ENCODE data around the gene HOXC11.

DNA sequence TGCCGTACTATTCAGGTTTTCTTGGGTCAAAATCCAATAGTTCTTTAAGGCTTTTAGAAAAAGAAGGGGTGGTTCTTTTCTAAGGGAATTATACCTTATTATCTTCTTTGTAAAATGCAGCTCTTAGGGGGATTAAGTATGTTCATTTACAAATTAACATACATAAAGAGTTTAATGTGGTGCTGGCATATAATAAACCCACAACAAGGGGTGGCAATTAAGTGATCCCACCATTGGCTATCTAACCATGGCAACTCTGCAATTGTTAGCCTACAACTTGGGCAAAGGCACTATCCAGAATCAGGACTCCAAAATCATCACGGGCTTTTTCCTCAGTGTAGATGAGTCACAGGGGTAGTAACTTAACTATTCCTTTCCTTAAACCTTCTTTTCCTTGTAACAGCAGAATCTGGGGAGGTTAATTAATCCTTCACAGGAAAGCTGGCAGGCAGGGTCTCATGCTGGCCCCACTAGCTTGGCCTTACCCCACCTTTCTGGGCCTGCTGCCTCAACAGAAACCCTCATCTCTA lies 980 bp downstream of the ATP5MC2 start:
- RRBS: no CpG with 5 or more reads among the region's 2 CpGs

GRCh38 chr12:53868376-53868888 lies 70.2 kb upstream of the HOXC13 start:
- RRBS: no CpG with 5 or more reads among the region's 5 CpGs

GRCh38 chr12:53972773-53974139 lies at the start of gene HOXC11:
Gene HOXC11, plus strand, starts transcription at chr12:53973126.
- RRBS: 4% methylated on average over 34 of the region's 95 CpGs

DNA sequence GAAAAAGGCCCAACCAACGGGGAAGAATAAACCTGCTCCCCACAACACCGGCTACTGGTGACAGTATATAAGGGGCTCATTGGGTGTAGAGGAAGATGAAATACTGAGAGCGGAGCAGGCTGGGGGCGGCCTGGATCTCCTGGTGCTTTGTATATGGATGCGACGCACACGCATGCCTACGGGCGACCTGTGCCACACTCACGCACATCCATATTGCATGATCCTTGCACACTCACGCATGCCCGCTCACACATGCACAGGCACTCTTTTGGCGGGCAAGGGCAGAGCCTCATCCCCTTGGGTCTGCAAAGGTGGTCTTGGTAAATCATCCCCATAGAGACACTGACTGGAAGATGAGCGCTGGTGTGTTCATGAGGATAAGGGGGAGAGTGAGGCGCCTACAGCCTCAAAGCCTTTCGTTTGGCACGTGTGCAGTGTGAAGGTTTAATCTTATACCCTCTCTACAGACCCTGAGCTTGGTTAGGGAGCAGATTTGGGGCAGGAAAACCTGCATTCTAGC lies 2.2 kb downstream of the HOXC10 start:
- RRBS: no CpG with 5 or more reads among the region's 17 CpGs

- RRBS: no CpG with 5 or more reads among the region's 14 CpGs
Measured at GRCh38 chr12:53998775-53999358, 1.1 kb upstream of the HOXC9 start.

DNA sequence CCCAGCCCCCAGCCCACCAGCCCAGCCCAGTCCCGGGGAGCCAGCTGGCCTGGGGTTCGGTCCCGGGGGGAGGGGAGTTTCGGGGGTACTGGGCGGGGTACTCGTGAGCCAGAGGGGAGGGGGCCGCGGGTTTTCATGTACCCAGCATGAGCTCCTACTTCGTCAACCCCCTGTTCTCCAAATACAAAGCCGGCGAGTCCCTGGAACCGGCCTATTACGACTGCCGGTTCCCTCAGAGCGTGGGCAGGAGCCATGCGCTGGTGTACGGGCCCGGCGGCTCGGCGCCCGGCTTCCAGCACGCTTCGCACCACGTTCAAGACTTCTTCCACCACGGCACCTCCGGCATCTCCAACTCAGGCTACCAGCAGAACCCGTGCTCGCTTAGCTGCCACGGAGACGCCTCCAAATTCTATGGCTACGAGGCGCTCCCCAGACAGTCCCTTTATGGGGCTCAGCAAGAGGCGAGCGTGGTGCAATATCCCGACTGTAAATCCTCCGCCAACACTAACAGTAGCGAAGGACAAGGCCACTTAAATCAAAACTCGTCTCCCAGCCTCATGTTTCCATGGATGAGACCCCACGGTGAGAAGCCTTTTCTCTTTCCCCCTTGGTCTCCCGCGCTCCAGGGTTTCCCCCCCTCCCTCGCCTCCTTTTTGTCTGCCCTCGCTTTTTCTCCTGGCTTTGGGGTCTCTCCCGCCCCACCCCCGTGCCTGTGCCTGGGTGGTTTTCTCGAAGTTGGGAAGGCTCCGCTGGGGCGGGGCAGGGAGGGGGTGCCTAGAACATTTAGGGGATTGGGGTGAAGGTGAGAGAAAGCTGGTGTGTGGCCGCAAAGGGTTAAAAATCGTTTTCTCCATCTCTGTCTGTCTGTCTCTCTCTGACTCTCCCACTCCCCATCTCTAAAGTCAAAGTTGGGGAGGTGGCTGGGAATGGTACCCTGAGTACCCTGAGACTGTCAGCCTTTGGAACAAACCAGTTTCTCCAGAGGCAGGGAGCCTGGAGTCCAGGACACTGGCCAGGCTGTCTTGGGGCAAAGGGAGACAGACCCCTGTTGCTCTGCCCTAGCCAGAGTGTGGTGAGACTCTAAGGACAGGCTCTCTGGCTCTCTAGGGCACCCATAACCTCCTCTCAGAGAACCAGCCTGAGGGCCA lies 728 bp downstream of the HOXC8 start:
- RRBS: 3% methylated on average over 12 of the region's 51 CpGs

GRCh38 chr12:54010887-54012004 lies 2.5 kb downstream of the HOXC8 start:
- RRBS: no CpG with 5 or more reads among the region's 20 CpGs

GRCh38 chr12:54016431-54017588 lies 8.0 kb downstream of the HOXC8 start:
- RRBS: 7% methylated on average over 4 of the region's 42 CpGs

- RRBS: no CpG with 5 or more reads among the region's 17 CpGs
Measured at GRCh38 chr12:54037359-54038593, 4.9 kb downstream of the HOXC5 start.

GRCh38 chr12:54147463-54148084 lies 41.2 kb downstream of the SMUG1 start:
- RRBS: no CpG with 5 or more reads among the region's 9 CpGs

GRCh38 chr12:54175546-54175807 lies 13.3 kb downstream of the SMUG1 start:
- RRBS: no CpG with 5 or more reads among the region's 4 CpGs

DNA sequence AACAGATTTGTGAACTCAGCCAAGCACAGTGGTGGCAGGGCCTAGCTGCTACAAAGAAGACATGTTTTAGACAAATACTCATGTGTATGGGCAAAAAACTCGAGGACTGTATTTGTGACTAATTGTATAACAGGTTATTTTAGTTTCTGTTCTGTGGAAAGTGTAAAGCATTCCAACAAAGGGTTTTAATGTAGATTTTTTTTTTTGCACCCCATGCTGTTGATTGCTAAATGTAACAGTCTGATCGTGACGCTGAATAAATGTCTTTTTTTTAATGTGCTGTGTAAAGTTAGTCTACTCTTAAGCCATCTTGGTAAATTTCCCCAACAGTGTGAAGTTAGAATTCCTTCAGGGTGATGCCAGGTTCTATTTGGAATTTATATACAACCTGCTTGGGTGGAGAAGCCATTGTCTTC lies 4.1 kb downstream of the HNRNPA1 start:
- RRBS: no CpG with 5 or more reads among the region's 3 CpGs

DNA sequence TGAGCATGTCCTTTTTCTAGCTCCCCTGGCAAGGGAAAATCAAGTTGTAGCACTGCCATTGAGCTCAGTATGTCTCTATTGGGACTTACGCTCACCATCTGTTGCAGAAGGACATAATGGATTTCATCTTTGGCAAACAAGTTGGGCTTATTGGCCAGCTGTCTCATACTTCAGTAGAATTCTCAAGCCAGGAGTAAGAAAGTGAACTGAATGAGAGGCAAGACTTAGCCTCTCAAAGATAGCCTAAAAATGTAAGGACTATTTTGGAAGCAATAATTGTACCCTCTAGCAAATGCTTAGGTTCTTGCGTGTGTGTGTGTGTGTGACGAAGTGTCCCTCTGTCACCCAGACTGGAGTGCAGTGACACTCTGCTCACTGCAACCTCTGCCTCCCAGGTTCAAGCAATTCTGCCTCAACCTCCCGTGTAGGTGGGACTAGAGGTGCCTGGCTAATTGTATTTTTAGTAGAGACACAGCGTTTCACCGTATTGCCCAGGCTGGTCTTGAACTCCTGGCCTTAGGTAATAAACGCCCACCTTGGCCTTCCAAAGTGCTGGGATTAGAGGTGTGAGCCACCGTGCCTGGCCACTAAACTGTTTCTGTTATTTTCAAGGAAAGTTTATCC lies 6.9 kb downstream of the HNRNPA1 start:
- RRBS: no CpG with 5 or more reads among the region's 8 CpGs

GRCh38 chr12:54351752-54352670 lies 12.3 kb downstream of the GPR84 start:
- RRBS: no CpG with 5 or more reads among the region's 25 CpGs

- RRBS: no CpG with 5 or more reads among the region's 5 CpGs
Measured at GRCh38 chr12:54372280-54372755, 8.0 kb upstream of the GPR84 start.

GRCh38 chr12:54374165-54374987 lies 10.1 kb upstream of the GPR84 start:
- RRBS: no CpG with 5 or more reads among the region's 2 CpGs

DNA sequence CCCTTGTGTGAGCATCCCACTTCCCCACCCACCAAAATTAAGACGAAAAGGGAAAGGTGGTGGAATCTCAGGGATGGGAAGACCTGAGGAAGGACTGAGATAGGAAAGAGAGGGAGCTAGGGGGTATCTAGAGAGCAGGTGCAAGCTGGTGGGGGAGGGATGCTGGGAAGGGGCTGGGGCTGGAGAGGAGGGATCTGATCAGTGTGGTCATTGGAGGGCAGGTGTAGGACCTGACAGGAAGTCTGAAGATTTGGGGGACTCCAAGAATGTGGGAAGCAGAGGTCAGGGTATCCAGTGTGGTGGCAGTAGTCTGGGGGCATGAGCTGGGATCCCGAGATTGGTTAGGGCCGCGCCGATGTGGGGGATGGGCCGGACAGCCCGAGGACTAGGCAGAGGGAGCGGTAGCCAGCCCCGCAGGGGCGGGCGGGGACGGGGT lies 5.9 kb downstream of the ZNF385A start:
- RRBS: no CpG with 5 or more reads among the region's 12 CpGs

DNA sequence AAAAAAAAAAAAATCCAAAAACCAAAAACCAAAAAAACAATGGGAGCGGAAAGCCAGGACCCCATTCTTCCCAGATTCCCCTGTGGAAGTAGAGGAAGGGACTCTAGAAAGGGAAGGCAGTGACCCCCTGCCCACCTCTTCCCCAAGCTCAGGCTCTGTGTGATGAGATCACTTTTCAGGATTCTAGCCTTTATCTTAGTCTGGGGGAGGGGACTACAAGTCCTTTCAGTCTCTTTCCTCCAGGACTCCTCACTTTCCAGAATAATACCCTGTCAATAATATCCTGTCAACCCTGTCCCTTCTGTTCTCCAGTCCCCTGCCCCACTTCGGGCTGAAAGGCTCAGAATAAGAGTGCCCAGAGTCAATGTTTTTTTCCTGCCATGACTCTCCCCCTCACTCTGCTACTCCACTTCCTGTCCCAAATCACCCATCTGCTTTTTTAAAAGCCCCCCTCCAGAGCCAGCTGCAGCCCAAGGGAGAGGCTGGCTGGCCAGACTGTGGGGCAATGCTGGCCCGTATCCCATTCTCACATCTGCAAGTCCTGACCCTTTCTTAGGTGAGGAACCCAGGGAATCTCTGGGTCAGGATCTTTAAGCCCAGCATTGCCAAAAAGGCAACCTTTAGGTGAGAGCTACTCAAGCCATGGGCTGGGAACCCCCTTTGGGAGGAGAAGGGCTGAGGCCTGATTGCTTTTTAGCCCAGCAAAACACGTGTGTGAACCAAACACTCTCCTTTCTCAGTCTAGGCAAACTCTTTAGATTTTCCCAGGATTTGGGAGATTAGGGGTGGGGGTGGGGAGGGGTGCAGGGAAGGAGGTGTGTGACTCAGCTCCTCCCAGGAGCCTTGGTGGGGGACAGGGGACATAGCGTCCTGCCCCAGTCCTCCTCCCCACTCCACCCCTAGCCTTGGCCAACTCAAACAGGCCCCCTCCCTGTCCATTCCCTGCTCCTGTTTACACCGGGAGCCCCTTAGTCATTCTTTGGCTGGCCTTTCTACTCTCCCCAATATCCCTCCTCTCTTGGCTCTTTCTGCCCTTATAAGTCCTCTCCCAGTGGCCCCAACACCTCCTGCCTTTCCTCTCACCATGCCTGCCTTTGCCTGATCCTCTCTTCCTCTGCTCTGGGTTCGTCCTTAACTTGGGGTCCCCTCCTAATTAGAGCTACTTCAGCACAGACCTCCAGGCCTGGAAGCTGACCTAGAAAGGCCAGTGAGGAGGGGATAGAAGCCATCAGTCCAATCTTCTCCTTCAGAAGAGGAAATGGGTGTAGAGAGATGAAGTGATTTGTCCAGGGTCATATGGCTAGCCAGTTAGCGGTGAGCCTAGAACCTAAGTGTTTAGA lies 1.9 kb upstream of the ITGA5 start:
- RRBS: no CpG with 5 or more reads among the region's 8 CpGs

- RRBS: no CpG with 5 or more reads among the region's 2 CpGs
Measured at GRCh38 chr12:54427227-54427639, 8.2 kb upstream of the ITGA5 start.

DNA sequence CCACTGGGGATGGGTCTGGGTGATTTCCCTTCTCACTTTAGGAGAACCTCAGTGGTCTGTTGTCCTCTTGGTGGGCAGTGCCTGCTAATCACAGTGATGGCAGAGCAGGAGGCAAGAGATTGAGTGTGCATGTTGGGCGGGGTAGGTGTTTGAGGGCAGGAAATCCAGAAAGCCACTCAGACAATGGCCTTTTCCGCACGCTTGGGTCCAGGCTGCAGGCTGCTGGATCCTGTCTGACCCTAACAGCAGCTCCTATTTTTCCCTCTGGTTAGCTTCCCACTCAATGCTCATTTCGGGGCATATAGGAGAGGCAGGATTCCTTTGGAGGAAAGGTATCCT lies 13.8 kb upstream of the ITGA5 start:
- RRBS: no CpG with 5 or more reads among the region's 4 CpGs